SP-49 (cell line): ENCODE measurements around a stretch of chr2.

DNA sequence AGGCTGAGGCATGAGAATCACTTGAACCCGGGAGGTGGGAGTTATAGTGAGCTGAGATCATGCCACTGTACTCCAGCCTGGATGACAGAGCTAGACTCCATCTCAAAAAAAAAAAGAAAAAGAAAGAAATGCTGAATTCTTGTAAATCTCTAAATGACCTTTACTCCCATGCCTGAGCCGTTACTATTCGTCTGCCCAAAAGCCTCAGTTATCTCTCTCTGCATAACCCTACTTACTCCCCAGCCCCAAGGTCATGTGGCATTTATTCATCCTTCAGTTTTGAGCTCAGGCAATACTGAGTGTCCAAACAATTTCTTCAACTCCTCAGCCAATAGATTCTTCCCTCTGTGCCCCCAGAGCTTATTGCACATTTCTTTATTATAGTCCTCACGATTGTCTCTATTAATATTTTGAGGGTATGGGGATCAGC, 28.8 kb downstream of the RAB1A start:
- PRO-cap, result no peak

- PRO-cap, result no peak
These were observed 54.7 kb downstream of the SPRED2 start for GRCh38 chr2:65377650-65378198.

DNA sequence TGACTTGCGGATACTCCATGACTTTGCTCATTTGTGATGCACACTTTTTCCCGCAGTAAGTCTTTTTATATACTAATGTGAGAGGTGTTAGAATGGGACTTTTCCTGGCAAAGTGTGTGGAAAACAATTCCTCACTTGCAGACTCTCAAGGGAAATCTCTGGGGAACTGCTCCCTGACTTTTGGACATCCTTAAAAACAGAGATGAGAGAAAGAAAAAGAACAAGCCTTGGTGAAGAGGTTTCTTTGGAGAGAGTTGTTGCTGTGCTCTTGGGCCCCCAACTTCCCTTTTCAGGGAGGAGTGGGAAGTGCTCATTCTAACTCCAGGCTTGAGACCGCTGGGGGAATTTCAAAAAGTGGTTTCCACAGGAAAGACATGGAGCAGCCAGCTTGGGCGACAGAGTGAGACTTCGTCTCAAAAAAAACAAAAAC, 142.6 kb upstream of the SPRED2 start:
- PRO-cap, result no peak

DNA sequence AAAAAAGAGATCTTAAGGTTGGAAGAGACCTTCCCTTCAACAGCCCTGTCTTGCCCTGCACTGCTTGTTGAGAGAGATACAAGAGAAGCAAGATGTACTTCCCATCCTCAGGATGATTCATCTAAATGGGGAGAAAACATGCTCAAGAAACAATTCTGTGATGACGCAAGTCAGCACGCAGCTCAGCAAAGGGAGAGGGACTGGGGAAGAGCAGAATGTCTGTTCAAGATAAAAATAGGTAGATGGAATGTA, 198.2 kb upstream of the SPRED2 start:
- PRO-cap, result no peak

- PRO-cap, result no peak
These were observed 427.9 kb upstream of the MEIS1 start for GRCh38 chr2:66007103-66007318.

GRCh38 chr2:66426217-66426756, 8.6 kb upstream of the MEIS1 start:
- PRO-cap, result no peak

- PRO-cap, result no peak
These were observed 59.8 kb downstream of the MEIS1 start for GRCh38 chr2:66494646-66495151.

GRCh38 chr2:66533142-66533590, 98.2 kb downstream of the MEIS1 start:
- PRO-cap, result no peak

GRCh38 chr2:66561875-66562561, 127.1 kb downstream of the MEIS1 start:
- PRO-cap, result no peak

- PRO-cap, result no peak
These were observed 146.6 kb downstream of the MEIS1 start for GRCh38 chr2:66581295-66582112.

DNA sequence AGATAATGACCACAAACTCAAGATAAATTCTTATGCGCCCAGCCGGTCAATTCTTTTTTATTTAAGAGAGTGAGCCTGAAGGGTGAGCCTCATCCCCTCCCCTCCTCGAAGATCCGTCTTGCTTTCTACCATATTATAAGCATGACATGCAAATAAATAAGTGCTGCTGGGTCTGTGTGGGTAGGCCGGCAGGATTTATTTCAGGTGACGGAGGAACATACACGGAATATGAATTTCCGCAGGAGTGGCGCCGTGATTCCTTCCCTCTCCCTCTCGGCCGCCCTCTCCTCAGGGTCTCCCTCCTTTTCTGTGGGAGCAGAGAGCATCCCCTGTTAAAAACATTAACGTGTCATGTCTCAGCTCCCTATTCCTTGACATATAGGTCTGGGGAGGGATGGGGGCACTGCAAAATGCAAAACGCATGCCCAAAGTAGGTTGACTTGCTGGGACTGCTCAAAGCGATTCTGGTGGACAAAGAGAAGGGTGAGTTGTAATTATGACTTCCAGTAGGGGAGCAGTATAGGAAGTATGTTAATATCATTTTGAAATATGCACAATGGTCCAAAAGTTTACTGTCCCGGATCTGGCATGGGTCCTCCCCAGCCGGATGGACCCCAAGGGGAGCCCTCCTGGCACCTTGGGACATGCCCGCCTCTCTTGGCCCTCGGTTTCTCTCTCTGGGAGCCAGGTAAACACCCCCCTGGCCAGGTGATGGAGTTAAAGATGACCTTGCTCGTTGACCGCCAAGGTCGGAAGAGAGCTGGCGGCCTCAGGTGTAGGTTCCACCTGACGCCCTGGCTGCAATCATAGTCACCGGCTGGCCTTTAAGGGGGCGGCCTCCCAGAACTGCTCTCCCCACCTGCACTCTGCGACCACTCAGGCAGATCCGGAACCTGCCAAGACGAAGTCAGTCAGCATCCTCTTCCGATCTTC, 147.9 kb downstream of the MEIS1 start:
- PRO-cap, result no peak

GRCh38 chr2:67573026-67573586, 176.0 kb downstream of the ETAA1 start:
- PRO-cap, result no peak

GRCh38 chr2:68320025-68320379, 253 bp upstream of the CNRIP1 start:
- PRO-cap, result no peak

DNA sequence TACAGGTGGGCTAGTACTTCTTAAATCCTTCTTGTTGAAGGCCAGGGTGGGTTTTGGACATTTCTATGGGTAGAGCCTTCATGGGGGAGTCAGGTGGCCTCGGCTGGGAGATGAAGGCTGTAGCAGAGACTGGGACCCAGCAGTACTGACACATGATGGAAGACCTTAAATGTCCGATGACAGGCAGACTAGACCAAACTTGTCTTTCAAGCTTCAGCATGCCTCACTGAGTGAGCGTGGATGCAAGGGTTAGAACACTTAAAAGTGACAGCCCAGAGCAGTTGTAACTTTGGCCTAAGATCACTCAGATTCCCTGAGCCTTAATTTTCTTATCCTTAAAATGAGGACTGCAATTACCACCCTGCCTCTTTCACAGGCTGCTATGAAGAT, 19.4 kb downstream of the PLEK start:
- PRO-cap, result no peak

DNA sequence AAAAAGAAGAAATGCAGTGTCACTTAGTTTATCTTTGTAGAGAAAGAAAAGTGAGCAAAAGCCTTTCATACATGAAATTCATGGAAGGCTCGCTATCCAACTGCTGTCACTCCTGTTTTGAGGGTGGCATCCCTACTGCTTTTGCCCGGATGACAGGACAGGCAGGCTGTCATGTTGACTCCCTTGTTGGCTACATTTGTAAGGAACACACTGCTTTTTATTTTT, 19.7 kb downstream of the PLEK start:
- PRO-cap, result no peak

GRCh38 chr2:68387299-68388323, 22.5 kb downstream of the PLEK start:
- PRO-cap, result no peak

GRCh38 chr2:68391139-68391620, 26.1 kb downstream of the PLEK start:
- PRO-cap, result no peak

DNA sequence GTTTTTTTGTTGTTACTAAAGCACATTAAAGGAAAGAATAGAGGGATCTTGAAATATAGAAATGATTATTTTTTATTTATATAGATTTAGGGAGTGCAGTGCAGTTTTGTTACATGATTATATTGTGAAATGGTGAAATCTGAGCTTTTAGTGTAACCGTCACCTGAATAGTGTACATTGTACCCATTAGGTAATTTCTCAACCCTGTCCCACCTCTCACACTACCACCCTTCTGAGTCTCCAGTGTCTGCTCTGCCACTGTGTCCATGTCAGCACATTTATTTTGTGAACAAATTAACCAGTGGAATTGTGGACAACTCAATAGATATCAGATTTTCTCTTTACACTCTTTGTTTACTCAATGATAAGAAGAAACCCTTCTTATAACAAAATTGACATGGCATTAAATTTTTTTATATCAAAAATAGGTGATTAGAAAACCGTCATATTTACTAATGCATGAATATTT, 24.2 kb downstream of the APLF start:
- PRO-cap, result no peak

DNA sequence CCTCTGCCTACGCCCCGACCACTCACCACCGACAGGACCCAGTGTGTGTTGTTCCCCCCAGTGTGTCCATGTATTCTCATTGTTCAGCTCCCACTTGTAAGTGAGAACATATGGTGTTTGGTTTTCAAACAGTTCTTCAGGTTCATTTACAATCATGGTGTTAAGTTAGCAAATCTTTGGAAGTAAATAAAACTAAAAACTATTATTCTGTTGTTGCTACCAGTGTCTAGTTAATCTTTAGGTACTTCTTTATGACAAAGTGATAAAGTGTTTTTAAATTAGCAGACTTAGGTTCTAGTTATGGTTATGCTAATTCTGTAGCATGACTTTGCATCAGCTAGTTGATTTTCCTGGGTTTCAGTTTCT, 84.6 kb upstream of the PROKR1 start:
- PRO-cap, result no peak

- PRO-cap, result no peak
These were observed 35.3 kb downstream of the ARHGAP25 start for GRCh38 chr2:68769833-68770292.